ENCODE measurements around the gene BTNL9.

- RRBS: no CpG with 5 or more reads among the region's 9 CpGs
Measured at GRCh38 chr5:180787056-180787530, 15.5 kb downstream of the MGAT1 start.

GRCh38 chr5:180787531-180788175 lies 15.0 kb downstream of the MGAT1 start:
- RRBS: no CpG with 5 or more reads among the region's 16 CpGs

GRCh38 chr5:180806314-180807158 lies 3.9 kb upstream of the MGAT1 start:
- RRBS: no CpG with 5 or more reads among the region's 11 CpGs

GRCh38 chr5:180809460-180810353 lies 7.1 kb upstream of the MGAT1 start:
- RRBS: under 1% methylated on average over 21 of the region's 49 CpGs

DNA sequence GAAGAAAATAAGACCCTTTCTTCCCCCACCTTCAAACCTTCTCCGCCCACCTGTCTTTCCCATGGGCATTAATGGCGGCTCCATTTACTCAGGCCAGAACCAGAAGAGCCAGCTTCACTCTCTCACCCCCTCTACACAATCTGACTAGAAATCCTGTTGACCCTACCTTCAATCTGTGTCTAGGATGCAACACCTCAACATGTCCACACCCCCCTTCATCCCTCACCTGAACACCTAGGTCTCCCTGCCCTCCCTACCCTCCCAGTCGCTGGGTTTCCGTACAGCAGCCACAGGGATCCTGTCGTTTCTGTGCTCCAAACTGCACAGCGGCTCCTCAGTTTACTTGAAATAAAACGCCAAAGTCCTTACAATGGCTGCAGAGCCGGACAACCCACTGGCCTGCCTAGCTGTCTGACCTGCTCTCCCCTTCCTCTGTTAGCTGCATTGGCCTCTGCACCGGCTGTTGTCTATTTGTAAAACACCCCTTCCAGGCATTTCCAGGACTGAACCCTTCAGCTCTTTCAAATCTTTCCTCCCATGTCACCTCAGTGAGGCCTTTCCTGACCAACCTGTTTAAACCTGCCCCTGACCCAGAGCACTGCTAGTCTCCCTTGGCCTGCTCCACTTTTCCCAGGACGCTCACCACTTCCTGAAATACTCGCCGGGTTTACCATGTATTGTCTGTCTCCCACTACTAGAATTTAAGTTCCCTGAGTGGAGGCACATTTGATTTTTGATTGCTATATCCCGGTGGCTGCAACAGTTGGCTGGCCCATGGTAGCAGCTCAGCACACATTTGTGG lies 9.0 kb upstream of the MGAT1 start:
- RRBS: 81% methylated on average over 3 of the region's 13 CpGs

DNA sequence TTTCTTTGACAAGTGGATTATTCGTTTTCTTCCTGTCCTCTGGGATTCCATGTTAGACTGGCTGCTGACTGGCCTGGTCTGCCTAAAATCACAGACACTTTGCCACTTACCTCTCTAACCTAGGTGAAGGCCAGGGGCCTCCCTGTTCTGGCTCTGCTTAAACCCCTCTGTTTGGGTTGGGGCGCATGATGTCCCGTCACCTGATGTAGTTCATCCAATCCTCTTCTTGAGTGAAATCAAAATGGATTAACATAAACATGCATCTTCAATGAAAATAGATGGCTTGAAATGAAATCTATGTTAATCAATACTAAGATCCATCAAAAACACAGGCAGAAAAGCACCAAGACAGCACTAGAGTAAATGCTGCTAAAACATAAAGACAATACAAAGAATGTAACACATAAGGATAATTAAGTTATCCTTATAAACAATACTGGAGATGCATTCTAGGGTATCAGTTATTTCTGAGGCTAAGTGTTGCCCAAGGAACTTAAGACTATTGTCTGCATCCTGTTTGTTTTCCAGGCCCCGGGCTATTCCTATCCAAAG lies 5.0 kb downstream of the ZFP62 start:
- RRBS: no CpG with 5 or more reads among the region's 4 CpGs

- RRBS: no CpG with 5 or more reads among the region's 25 CpGs
Measured at GRCh38 chr5:181039780-181040837, at the start of gene BTNL9. TSS of gene BTNL9 (plus strand) at chr5:181040266.

GRCh38 chr5:181172932-181174013 lies 25.9 kb downstream of the OR2V2 start:
- RRBS: no CpG with 5 or more reads among the region's 39 CpGs

DNA sequence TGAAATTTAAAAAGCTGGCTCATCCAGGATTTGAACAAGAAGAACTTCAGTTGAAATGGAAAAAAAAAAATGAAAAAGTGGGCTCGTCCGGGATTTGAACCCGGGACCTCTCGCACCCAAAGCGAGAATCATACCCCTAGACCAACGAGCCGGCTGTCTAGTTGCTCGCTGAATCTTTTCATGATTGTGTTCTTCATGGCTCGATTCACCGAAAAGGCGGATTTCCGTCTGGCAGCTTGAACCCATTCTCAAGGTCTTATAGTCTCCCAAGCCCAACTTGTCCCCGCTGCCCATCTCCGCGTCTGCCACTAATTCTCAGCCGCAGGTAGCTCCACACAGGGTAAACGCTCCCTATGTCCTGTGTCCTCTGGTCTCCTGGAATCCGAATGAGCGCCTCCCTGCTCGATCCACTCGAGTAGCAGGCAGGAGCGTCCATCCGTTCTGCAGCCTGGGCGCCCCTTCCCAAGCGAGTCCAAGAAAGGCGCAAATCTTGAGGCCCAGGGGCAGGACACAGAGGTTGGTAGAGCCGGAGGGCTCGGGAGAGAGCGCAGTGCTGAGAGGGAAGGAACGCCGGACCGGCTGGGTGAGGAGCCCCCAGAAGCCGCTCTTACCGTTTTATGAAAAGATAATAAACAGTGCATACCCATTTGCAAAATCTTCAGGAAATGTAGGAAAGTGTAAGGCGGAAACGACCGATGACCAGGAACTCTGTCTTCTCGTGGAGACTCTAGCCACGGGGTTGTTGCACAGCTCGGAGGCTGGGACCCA lies 16.0 kb downstream of the TRIM7 start:
- RRBS: 0% methylated on average over 4 of the region's 40 CpGs

DNA sequence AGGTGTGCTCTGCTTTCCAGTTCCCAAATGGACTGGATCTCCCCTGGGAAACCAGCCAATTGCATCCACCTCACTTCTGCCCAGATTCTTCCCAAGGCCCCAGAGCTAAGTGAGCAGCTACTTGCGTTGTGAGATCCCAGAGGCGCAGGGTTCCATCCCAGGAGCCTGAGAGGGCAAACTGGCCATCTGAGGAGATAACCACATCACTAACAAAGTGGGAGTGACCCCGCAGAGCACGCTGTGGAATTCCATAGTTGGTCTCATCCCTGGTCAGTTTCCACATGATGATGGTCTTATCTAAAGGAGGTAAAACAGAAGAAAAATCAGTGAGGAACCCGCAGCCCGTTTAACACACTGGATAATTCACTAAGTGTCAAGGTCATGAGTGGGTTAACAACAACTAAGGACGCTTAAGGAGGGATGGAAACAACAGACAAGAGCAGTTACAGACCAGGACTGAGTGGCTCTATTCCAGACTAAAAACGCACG lies 1.6 kb downstream of the RACK1 start:
- RRBS: no CpG with 5 or more reads among the region's 9 CpGs

Data from aortic smooth muscle cell (primary cell).